Amniotic epithelial cell (primary cell): ENCODE data around the genes FBLL1, PANK3, SLIT3 and DOCK2.

DNA sequence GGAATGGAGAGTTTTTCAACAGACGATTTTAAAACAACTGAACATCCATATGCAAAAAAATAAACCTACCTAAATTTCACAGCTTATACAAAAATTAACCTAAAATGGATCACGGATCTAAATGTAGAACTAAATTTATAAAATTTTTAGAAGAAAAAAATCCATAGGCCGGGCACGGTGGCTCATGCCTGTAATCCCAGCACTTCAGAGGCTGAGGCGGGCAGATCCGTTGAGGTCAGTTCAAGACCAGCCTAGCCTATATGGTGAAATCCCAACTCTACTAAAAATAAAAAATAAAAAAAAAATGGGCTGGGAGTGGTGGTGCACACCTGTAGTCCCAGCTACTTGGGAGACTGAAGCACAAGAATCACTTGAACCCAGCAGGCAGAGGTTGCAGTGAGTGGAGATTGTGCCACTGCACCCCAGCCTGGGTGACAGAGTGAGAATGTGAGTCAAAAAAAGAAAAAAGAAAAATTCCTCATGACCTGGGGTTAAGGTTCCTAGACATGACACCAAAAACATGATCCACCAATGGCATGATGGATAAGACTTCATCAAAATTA, 10.0 kb downstream of the NUDCD2 start:
- RRBS: no CpG with 5 or more reads among the region's 6 CpGs

DNA sequence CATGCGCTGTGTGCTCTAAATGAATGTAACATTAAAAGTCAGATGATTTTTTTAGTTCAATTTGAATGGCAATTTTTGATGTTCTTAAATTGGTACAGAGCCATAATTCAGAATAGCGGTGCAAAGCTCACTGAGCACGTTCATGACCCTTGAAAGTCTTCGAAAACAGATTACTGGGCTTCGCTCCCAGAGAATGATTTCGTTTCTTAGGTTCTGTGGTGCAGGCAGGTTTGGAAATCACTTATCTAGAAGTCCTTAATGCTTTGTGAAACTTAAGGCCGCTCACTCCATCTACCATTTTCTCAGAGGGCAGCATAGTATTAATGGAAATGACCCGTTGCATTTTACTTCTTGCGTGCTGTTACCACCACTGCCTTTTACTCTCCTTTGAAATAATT, 3.0 kb upstream of the MAT2B start:
- RRBS: no CpG with 5 or more reads among the region's 9 CpGs

- RRBS: no CpG with 5 or more reads among the region's 15 CpGs
Observed at GRCh38 chr5:163915406-163916221, 410.2 kb downstream of the MAT2B start.

- RRBS: no CpG with 5 or more reads among the region's 16 CpGs
Observed at GRCh38 chr5:164296542-164297121, 791.2 kb downstream of the MAT2B start.

DNA sequence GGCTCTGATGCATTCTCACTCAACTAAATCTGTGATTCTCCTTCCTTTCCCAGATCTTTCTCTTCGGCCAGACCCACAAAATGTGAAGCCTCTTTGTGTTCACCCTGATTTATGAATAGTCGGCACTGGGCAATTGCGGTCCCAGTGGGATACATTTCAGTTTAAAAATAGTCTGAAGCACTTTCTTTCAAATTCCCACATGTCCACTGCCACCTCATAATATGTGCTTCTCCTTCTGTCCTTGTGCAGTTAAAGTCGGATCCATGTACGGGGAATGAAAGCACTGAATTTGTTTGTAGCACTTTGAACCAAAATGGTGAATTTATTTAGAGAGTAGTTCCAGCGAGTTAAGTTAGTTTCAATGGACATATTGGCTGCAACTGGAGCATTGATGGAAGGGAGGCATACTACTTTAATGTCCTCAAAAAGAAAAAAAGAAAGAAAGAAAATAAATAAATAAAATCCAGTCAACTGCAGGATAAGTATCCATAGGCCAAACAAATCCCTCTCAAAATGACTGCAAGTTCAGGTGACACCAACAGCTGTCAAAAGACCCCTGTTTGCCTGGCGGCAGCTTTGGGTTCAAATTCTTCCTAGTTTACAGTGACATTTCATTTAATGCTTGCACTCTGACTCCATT, 317.4 kb downstream of the TENM2 start:
- RRBS: no CpG with 5 or more reads among the region's 7 CpGs

DNA sequence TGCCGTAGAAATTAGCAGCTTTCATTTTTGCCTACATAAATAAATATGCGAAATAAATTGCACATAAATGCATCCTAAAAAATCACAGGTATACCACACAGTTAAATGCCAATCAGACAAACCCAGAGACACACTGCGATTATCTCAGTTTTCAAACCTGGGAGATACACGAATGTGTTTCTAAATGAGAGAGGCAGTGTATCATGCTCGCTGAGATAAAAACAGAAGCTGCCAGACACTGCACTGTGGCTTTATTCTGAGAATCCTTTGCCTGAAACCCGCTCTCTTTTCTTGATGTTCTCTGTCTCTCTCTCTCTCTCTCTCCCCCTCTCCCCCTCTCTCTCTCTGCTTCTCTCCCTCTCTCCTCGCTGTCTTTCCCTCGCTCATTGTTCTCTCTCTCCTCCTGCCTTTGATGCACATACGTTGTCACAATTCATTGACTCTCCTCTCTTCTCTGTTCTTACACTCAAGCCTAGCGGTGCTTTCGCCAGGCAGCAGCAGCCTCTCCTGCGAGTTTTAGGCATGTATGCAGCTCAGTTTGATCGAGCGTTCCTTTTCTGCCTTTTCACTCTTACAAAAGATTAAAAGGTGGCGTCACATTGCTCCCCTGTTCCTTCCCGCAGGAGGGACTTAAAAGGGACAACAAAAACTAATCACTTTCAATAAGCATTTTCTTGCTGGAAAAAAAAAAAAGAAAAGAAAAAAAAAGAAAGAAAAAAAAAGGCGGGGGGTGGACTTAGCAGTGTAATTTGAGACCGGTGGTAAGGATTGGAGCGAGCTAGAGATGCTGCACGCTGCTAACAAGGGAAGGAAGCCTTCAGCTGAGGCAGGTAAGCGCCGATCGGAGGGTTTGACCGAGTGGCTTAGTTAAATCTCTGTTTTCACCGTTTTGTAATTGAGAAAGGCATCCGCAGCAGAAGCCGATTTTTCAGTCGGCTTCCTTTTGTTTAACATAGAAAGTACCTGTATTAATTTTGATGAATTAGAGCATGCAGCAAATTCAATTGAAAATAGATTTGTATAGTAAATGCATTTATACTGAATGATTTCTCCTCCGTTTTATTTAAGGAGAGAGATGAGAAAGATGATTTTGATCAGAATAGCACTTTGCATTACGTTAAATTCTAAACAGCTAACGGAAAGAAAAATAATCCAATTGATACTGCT, 594.8 kb downstream of the TENM2 start:
- RRBS: no CpG with 5 or more reads among the region's 31 CpGs

GRCh38 chr5:168293784-168294284, 2.4 kb downstream of the WWC1 start:
- RRBS: no CpG with 5 or more reads among the region's 5 CpGs

GRCh38 chr5:168309122-168309738, 17.8 kb downstream of the WWC1 start:
- RRBS: no CpG with 5 or more reads among the region's 5 CpGs

DNA sequence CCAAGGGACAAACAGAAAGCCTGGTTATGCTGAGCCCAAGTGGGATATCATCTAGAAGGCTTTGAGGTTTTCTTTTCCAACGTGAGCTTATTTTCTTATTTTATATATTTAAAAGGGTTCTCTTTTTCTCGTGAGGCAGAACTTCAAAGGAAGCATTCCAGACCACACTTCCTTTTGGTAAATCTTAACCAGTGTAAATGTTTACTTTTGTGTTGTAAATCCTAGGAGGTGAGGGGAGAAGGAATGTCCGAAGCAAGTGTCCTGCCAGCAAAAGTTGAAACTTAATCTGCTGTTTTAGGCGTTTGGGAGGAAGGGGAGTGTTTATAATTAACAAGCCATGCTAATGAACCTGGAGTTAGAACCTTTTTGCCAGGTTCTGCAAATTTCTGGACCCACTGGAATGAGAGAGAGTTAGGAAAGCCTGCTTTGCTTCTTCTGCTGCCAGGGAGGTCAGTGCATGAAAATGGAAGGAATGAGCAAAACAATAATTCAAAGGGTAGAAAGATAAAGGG, 37.9 kb downstream of the WWC1 start:
- RRBS: no CpG with 5 or more reads among the region's 4 CpGs

DNA sequence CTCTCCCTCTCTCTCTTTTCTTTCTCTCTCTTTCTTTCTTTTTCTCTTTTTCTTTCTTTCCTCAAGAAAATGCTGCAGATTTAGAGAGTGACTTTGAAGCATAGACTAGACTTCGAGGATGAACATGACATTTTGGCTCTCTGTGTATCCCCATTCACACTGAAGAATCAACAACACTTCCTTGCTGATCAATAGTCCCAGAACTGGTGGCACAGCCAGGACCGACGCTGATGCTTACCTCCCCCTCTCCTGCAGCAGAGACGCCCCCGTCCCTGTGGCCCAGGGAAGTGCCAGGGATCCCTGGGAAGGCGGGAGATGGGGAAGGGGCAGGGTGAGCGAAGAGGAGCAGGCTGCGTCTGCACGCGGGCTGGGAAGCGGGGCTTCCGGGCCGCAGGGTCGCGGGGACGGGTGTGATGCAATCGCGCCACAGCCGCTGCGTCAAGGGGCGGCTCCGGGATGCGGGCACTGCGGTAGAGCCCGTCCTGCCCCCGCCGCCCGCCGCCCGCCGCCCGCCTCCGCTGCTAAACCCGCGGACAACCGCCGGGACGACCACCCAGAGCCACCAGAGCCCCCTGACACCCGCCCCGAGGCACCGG, at the start of gene FBLL1:
Gene FBLL1 (plus strand): TSS at position 427 of the 596 bp plus-strand sequence.
- RRBS: 2% methylated on average over 21 of the region's 41 CpGs

DNA sequence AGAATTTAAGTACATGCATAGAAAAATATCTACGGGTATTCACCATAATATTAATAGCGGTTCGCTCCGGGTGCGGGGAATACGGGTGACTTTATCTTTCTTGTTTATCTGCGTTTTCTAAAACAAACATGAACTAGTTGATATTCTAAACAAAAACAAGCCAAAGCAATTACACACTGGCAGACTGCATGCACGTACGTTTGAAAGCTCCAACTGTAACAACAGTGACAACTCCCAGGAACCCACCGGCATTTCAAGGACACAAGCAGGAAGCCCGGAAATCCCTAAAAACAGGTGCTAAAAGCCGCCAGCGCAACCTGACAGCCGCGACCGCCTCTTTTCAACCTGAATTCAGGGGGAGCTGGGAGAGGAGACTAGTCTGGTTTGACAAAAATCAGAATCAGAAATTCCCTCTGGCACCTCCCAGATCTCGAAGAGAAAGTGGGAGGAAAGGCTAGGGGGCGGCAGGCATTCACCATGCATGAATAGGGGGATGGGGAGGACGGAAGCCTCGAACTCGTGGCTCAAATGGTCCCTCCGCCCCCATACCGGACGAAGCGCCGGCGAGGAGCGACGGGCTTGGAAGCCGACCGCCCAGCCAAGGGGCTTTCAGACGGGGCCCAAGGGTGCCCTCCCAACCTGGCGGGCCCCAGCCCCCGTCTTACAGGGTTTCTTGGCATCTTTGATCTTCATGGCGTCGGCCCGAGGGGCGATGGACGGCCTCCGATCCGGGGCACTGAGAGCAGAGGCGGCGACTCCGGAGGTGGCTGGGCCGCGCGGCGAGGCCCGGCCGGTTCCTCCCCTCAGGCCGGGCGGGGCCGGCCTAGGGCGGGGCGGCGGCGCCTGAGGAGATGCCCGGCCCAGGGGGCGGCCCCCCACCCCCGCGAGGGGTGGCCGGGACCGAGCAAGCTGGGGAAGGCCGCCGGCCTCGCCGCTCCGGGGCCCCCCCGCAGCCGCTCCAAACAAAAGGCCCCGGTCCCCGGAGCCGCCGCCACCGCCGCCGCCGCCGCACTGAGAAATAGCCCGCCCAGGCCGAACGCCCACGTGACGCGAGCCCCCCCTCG, at the start of gene PANK3:
Gene PANK3 (minus strand): TSS at position 778 of the 1,064 bp plus-strand sequence.
- RRBS: 3% methylated on average over 10 of the region's 86 CpGs

GRCh38 chr5:168785848-168786740, 206.9 kb upstream of the PANK3 start:
- RRBS: no CpG with 5 or more reads among the region's 11 CpGs

DNA sequence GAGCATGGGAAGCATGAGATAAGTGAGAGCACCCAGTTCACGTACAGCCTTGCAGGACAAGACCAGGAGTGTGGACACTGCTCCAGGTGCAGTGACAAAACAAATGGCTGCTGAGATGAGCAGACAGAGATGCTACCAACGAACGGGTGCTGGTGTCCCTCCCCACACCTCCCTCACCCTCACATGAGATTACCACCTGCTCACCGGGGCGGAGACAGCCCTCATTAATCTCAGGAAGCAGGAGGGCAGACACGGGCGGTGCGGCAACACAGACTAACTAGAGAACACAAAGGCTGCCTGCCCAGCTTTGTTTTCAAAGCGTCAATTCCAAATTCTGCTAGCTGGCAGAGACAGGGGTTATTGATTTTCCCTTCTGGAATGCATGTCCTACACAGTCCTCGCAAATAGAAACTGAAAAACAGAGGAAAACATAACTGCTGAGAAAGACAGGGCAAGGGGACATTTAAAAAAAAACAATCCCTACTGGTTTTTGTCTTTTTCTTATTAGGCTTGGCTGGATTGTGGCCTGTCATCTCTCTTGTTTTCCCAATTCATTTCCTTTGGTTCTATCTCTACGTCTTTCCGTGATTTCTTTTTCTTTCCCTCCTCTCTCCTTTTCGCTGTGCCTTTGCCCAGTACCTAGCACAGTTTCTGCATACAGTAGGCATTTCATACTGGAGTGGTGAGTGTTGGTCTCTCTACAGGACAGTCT, 298.4 kb upstream of the PANK3 start:
- RRBS: no CpG with 5 or more reads among the region's 13 CpGs

- RRBS: no CpG with 5 or more reads among the region's 13 CpGs
Observed at GRCh38 chr5:169024294-169024934, 276.5 kb downstream of the SLIT3 start.

DNA sequence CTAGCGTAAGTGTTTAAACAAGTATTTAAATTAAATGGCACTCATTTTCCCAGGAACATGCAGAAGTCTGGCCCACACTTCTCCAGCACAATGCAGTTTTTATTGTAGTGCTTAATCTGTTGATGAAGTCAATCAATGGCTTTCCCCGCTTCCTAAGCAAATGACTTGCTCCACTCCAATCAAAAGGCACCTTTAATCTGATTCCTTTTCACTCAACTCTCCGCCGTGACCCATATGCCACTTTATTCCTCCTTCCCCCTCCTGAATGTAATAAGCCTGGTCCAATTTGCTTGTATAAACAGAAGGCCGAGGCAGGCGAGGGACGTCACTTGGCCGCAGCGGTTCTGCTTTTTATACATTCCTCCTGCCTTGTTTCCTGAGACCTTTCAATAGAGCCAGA, 273.6 kb downstream of the SLIT3 start:
- RRBS: no CpG with 5 or more reads among the region's 9 CpGs

GRCh38 chr5:169054562-169055167, 246.3 kb downstream of the SLIT3 start:
- RRBS: no CpG with 5 or more reads among the region's 7 CpGs

- RRBS: 3% methylated on average over 34 of the region's 77 CpGs
Observed at GRCh38 chr5:169300747-169301498, at the start of gene SLIT3. SLIT3 (minus strand) TSS chr5:169301139.

DNA sequence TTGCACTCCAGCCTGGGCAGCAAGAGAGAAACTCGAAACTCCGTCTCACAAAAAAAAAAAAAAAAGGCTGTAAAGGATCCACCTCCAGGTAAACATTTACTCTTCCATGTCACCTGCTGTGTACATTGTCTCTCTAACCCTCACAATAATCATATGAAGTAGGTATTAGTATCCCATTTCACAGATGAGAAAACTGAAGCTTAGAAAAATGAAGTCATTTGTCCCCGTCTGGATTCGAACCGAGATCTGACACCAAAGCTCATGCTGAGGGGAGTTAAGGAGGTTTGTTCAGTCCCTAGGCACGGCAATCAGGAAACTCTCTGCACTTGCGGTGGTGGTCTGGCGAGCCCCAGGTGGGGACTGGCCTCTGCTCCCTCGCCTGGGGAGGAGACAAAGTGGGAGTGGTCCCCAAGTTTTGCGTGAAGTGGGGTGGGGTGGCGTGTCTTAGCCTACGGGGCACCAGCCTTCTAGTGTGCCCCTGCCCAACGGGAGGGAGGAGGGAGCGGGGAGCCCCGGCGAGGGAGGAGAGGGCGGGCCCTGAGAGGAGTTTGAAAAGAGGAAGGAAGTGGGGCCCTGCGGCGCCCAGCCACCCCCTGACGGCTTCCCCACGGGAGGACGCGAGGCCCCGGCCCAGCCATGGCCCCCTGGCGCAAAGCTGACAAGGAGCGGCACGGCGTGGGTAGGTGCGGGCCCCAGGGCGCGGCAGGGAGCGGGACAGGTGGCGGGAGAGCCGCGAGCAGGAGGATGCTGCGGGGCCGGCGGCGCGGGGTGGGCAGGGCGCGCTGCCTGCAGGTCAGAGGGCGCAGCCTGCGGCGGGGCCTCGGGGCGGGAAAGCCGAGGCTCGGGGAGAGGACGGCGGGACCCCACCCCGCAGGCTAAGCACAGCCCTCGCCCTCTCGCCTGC, at the start of gene DOCK2:
Gene DOCK2 (plus strand): TSS at position 585 of the 904 bp plus-strand sequence.
- RRBS: no CpG with 5 or more reads among the region's 54 CpGs

DNA sequence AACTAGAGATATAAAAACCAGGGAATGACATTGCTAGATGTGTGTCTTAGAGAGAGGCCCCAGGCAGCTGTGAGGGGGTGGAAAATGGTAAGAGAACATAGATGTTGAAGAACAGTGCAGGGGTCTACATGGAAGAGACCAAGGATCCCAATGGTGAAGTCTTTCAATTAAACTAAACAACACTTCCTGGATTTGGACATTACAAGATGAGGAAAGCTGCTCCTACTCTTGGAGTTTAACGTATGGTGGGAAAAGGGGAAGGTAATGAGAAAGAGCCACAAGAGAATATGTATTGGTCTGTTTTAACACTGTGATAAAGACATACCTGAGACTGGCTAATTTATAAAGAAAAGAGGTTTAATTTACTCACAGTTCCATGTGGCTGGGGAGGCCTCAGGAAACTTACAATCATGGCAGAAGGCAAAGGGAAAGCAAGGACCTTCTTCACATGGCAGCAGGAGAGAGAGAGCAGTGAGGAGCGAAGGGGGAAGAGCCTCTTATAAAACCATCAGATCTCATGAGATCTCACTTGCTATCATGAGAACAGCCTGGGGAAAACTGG, 124.7 kb downstream of the INSYN2B start:
- RRBS: no CpG with 5 or more reads among the region's 2 CpGs

DNA sequence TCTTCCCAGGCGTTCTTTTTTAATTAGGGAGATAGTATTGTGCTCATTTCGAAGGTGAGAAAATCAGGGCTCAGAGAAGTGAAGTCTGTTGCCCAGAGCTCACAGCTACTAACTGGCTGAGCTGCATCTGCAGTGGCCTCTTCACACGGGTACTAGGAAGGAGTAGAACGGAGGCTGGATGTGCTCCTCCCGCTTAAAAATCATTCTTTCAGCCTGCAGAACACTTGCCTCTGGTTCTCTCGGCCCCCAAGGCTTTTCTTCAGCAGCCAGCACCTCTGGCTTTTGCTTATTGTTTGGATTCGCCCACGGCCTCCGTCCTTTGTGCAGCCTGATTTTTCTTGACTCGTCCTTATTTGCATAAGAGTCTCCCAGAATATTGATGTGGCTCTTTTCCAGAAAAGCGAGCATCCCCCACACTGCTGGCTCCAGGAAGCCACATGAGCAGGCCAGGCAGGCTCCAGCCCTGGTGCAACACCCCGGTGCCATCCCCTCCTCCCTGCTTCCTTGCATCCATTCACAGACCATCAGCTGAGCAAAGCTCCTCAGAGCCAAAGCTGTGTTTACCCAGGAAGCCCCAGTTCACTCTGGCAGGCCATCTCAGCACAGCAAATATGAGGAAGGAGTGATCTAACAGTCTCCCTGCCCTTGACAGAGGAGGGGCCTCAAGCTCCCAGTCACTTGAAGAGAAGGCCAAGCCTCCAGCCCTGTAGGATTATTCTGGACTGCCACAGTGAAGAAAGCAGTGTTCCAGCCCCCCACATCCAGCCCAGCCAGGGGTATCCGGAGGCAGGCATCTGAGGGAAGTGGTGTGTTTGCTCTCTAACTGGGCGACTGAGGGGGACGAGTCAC, 34.6 kb downstream of the INSYN2B start:
- RRBS: no CpG with 5 or more reads among the region's 15 CpGs